Cardiac ventricle fibroblast (primary cell): ENCODE measurements around the genes KIAA1958, SNX30, ALAD and COL27A1.

DNA sequence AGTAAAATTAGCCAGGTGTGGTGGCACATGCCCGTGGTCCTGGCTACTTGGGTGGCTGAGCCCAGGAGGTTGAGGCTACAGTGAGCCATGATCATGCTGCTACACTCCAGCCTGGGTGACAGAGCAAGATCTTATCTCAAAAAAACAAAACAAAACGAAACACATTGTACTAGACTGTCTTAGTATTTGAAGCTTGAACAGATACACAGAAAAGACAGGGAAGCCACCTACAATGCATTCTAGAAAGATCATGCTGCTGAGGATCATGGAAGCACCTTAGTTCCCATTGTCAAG, 2.7 kb upstream of the HSDL2 start:
- RAMPAGE, long total RNA = no peak

GRCh38 chr9:112486247-112487334, at the start of gene KIAA1958:
Gene KIAA1958, plus strand, starts transcription at chr9:112486827.
- RAMPAGE, long total RNA = no peak

DNA sequence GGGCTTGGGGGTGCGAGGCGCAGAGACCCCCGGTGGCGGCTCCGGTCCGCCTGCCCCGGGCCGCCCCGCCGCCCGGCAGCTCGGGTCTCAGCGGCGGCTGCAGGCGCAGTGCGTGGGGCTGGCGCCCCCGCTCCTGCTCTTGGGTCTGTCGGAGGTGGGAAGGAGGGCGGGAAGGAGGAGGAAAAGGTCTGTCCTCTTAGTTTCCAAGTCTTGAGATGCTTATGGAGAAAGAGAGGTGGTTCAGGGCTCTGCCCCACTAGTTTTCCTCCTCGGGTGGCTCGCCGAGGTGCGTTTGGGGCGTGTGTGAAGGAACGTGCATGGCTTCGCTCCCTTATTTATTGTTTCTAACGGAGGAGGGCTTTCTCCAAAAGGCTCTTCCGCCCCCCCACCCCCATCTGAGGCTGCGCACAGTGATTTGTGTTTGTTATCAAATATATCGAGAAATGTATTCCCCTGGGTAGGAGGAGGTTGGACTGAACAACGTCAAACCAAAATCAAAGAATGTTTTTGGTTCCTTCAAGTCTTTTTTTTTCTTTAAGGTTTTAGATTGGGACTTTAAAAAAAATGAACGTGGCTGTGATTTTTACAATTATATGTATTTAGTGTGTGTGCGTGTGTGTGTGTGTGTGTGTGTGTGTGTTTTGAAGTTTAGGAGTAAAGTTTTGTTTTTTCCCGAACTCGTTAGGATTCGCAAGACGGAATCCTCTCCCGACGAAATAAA, 868 bp downstream of the KIAA1958 start:
- RAMPAGE, long total RNA = no peak

DNA sequence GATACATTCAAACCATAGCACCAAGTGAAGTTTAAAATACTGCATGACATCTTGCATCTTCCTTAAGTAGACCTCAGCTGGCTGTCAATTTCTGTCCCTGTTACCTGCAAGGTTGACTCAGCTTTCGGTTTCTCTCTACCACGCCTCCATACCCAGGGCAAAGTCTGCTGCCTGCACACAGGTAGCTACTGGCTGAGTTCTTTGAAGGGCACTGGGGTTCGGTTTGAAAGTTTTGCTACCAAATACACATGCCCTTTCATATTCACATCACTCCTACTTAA, 69.5 kb downstream of the KIAA1958 start:
- RAMPAGE, long total RNA = no peak

DNA sequence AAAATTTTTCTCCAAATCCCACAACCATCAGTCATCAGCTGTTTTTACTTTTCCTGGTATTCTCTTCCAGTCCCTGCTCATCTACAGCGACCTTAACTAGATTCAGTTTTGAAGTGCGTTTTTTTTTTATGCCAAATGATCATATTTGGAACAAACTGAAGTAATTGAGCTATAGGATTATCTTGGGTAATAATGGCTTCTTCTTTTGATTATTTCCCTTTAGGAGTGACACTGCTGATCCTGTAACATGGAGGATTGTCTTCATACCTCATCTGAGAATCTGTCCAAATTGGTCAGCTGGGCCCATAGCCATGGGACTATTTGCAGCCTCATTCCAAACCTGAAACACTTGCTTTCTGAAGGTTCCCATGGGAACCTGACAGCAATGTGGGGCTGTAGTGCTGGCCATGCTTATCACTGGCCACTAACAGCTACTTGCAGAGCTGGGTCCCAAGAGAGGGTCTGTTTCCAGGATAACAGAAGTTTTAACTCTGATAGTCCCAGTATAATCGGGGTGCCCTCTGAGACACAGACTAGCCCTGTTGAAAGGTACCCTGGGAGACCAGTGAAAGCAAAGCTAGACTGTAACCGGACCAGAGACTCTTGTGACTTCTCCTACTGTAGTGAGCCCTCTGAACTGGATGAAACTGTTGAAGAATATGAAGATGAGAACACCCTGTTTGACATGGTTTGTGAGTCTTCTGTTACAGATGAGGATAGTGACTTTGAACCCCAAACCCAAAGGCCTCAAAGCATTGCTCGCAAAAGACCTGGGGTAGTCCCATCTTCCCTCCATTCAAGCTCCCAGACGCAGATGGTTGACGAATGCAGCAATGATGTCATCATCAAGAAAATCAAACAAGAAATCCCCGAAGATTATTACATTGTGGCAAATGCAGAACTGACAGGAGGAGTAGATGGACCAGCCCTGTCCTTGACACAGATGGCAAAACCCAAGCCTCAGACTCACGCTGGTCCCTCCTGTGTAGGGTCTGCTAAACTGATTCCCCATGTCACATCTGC, 87.5 kb downstream of the KIAA1958 start:
- RAMPAGE, long total RNA = no peak

DNA sequence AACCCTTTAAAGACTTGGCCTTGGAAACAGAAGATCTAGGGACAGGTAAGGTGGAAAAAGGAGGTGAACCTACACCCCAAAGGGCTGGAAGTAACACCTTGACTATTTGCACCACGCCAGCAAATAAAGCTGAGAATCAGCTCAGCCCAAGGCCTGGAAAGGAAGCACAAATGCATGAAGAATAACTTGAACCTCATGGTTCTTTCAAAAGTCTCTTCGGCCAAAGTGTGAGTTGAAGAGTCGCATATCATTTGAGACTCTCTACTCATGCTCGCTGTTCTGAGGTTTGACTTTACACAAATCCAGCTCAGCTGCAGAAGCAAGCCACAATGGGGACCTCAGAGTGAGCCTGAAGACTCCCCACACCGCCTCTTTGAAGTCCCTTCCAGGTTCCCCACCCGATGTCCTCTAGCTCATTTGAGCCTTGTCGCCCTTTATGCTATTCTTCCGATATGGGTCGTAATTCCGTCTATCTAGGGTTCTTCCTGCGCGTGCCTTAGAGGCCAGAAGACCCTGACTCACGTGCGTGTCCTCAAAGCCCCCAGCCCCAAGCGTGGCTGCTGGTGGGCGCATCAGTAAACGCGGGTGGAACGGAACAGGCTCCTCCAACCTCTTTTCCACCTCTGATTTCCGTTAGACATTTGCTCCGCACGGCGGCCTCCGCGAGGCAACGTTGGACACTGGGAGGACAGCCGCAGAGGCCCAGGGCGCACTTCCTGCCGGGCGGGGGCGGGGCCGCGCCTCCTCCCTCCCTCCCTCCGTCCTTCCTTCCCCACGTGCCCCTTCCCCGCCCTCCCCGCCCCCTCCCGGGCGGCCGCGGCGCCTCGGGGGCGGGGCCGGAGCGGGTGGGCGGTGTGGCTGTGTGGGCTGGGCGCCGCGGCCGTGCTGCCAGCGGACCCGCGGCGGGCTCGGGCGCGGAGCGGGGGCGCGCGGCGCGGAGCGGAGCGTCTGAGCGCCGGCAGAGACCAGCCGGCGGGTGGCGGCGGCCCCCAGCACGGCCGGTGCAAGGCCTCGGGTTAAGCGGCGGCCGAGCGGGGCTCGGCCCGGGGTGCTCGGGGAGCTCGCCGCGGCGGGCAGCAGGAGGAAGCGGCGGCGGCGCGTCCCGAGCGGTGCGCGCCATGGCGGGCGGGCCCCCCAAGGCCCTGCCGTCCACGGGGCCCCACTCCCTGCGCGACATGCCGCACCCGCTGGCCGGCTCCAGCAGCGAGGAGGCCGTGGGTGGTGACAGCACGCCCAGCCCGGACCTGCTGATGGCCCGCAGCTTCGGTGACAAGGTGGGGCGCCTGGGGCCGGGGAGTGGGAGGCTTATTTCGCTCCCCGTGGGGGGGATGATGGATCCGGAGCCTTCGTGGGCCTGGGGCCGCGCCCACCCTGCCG, at the start of gene SNX30:
Gene SNX30 (plus strand): TSS at position 877 of the 1,377 bp plus-strand sequence.
- RAMPAGE, long total RNA = no peak

- RAMPAGE, long total RNA = no peak
Observed at GRCh38 chr9:112751261-112752099, 920 bp downstream of the SNX30 start.

GRCh38 chr9:113176455-113176700, 25.6 kb downstream of the SLC31A2 start:
- RAMPAGE, long total RNA = no peak

DNA sequence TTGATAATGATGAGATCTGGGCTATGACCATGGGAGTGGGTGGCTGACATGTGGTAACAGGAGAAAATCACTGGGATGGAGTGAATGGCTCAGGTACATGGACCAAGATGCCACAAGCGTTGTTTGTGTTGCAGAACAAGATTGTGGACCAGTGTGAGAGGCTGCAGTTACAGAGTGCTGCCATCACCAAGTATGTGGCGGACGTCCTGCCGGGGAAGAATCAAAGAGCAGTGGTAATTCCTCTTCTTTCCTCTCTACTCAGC, 4.7 kb downstream of the BSPRY start:
- RAMPAGE, long total RNA = no peak

GRCh38 chr9:113400931-113401986, at the start of gene ALAD:
Gene ALAD, minus strand, starts transcription at chr9:113401284.
- RAMPAGE, long total RNA = no peak

DNA sequence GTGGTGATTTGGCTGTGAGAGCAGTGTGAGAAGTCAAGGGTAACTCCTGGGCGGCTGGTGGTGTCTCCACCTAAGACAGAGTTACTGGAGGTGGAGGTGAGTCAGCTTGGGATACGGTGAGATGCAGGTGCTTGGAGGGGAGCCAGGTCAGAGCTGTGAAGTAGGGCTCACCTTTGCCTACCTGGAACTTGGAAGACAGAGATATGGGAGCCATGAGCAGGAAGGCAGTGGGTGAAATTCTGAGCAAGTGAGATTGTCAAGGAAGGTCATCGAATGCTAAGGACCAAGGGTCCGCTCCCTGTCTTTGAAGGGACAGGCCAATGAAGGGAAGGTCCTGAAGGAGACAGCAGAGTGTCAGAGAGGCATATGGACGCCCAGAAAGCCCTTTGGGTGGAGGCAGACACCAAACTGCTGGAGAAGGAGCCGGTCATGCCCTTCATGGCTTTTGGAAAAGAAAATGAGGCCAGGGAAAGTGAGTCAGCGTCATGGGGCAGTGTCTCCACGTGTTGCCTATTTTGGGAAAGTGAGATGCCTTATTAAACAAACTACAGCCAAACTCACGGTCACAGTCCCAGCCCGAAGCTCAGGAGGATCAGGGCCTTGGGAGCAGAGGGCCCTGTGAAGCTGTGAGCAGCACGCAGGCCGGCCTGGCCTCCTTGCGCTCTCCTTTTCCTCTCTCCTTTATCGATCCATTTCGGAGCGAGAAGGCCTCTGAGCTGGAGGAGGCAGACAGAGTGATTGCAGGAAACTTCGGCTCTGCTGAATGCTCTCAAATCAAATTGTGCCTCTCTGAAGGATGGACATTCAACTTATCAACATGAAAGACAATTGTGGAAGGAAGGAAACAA, 24.9 kb downstream of the RGS3 start:
- RAMPAGE, long total RNA = no peak

GRCh38 chr9:113502184-113502962, 38.8 kb downstream of the RGS3 start:
- RAMPAGE, long total RNA = no peak

GRCh38 chr9:113705845-113706695, 170.0 kb upstream of the ZNF618 start:
- RAMPAGE, long total RNA = no peak

- RAMPAGE, long total RNA = no peak
Observed at GRCh38 chr9:113988957-113989408, 89.1 kb downstream of the AMBP start.

- RAMPAGE, long total RNA = no peak
Observed at GRCh38 chr9:114048975-114050093, 28.8 kb downstream of the AMBP start.

- RAMPAGE, long total RNA = no peak
Observed at GRCh38 chr9:114093823-114094601, 5.1 kb downstream of the KIF12 start.

GRCh38 chr9:114099661-114099963, 520 bp upstream of the KIF12 start:
- RAMPAGE, long total RNA = no peak

- RAMPAGE, long total RNA = no peak
Observed at GRCh38 chr9:114155277-114155854, at the start of gene COL27A1. Gene COL27A1, plus strand, starts transcription at chr9:114155537.

GRCh38 chr9:114257432-114257632, 65.6 kb upstream of the ORM1 start:
- RAMPAGE, long total RNA = no peak

DNA sequence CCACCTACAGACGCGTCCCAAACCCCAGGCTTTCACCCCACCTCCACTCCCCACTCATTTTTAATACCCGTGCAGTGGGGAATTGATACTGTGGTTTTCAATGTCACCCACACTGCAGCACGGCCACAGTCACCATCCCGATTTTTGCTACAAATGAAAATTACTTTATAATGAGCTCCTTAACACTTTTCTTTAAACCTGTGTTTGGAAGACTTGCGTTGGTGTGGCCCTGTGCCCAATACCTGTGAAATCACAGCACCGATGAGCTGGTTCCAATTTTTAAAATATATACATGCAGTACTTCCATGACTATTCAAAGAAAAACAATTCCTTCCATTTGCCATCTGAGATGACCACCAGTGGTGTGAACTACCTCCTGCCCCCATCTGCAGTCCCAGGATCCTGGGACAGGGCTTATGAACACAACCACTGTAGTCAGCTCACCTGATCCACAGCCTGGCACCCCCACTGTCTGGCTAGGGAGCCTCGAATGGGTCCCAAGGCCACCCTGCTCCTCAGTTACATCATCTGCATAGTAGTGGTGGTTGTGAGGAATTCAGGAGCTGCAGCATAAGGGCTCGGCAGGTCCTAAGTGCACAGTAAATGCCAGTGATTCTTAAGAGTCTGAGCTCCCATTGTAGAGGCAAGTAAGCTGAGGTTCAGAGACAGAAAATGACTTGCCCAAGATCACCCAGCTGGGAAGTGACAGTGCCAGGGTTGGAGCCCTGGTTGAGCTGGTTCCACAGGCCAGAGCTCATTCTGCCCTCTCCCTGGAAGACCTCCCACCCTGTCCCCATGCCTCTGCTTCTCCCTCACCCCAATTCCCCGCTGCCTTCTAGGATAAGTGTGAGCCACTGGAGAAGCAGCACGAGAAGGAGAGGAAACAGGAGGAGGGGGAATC, 2.8 kb downstream of the ORM1 start:
- RAMPAGE, long total RNA = no peak